ENCODE results near the gene AIF1L.

GRCh38 chr9:130041570-130042830 lies 989 bp downstream of the FNBP1 start:
- PRO-cap, 2 experiments, result no peak in any of the 2 experiments

DNA sequence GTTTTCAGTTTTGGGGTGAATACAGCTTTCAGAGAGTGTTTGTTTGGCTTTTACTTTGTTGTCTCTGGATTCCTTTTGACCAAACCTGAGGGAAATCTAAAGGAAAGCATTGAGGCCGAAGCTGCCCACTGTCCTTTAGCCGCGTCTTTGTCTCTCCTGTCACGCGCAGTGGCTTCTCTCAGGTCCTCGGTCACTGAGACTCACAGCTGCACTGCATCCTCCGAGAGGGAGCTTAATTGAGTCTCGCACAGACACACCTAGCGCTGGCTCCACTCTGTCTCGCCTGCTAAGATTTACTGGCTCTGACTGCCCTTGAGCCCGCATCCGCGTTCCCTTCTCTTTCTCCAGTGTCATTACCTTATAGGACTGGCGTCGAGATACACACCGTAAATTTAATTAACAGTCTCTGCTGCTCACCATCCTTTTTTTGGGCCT lies 58.0 kb downstream of the GPR107 start:
- PRO-cap, 2 experiments, result no peak in any of the 2 experiments

DNA sequence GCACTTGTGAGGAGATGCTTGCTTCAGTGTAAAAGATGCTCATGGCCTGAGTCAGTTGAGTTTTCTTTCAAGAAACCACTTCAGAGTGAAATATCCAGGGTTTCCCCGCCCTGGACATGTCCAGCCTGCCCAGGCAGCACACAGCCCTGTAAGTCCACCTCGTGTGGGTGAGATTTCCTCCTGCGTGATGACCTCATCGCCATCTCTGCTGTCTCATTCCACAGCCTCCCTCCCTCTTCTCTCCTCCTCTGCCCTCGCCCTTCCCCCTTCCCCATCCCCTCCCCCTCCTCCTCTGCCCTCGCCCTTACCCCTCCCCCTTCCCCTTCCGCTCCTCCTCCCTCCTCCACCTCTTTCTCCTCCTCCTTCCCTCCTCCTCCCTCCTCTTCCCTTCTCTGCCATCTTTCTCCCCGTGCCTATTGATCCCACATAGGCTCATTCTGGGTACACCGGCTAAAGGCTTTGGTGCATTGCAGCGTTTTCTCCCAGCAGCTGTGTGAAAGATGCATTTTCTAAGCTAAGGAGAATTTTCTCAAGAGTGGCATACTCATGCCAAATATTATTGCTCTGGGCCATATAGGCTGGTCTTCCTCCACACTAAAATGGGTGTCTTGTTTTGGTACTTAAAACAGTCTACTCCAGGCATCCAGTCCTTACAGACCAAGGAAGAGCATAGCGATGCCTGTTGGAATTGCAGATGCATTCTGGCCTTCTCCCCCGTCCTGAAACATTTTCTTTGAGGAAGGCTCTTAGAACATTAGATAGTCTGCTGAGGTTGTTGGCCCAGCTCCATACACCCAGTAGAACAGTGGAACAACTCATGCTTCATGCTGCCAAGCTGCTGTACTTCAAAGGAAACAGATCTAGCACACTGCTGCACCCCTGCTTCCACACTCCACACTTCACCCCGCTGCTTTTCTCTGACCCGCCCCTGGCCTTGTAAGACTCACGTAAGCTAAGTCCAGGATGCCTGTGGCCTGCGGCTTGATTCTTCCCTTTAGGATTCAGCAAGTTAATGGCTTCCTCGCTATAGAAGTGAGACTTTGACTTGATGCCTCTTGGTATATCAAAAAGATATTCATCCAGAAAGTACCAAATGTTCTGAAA lies 33.7 kb upstream of the NCS1 start:
- PRO-cap, 2 experiments, result no peak in any of the 2 experiments

DNA sequence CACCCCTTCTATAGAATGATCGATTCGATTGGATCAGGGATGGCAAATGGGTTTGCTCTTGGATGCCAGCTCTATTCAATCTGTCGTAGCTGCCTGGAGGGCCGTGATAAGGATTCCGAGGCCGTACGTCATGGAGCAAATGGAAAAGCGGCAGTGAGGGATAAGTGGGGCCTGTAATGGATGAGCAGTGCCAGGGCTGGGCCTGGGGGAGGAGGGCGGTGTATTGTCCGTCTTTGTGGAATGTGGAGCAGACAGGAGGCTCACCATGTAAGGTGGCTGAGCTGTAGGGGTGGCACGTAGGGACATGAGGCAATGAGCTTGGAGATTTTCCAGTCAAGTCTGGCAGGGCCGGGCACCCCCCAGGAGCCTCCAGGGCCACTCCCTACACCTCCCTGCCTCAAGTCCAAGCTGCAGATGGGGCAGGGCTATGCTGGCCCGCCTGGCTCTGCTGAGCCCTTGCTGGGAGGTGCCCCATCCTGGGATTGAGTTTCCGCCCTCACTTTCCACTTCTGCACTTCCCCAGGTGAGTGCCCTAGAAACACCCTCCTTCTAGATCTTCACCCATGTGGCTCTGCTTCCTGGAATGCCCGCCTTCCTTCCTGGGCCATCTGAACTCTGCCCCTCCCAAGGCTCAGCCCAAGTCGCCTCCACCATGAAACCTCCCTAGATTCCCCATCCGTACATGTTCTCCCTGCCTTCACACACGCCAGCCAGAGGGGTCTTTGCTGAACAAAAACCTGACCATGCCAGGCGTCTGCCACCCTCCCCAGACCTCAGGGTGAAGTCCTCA lies 29.3 kb downstream of the NCS1 start:
- PRO-cap, 2 experiments, result no peak in any of the 2 experiments

- PRO-cap, 2 experiments, result no peak in any of the 2 experiments
These were observed 43.3 kb upstream of the FUBP3 start for GRCh38 chr9:130535900-130536708.

DNA sequence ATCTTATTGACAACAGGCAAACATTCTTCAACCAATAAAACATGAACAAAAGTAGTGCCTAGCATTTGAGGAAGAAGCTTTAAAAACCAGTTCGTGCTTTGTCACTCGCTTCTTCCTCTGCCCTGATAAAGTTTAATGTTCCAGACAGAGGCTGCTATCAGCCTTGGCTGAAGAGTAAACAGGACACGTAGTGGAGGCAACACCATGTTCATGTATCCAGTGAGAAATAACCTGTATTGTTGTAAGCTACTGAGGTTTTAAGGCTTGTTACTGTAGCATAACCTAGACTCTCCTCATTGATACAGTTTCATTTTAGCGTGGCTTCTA lies 3.2 kb upstream of the FUBP3 start:
- PRO-cap, 2 experiments, result no peak in any of the 2 experiments

GRCh38 chr9:130626243-130626775 lies 38.1 kb upstream of the PRDM12 start:
- PRO-cap, 2 experiments, result no peak in any of the 2 experiments

DNA sequence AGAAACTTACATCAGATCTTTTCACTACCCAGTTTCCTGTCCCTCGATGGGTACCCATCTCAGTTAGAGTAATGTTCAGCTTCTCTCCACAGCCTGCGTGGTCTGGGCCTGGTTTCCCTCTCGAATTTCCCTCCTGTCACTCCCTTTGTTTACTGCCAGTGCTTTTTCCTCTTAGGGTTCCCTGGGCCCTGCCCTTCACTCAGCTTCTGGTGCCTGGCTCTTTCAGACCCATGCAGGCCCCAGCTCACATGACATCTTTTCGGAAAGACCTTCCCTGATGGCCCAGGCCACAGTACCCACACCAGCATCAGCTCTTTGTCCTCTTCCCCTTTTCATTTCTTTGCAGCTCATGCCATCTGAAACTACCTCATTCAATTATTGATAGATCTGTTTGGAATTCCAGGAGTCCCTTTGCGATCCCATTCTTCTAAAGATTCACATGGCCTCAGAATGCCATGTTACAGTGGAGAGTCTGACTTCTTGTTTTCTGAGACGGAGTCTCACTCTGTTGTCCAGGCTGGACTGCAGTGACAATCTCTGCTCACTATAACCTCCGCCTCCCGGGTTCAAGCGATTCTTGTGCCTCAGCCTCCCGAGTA lies 68.1 kb upstream of the ABL1 start:
- PRO-cap, 2 experiments, result no peak in any of the 2 experiments

GRCh38 chr9:130794306-130795026 lies 40.6 kb upstream of the ABL1 start:
- PRO-cap, 2 experiments, result no peak in any of the 2 experiments

GRCh38 chr9:130798872-130799554 lies 36.0 kb upstream of the ABL1 start:
- PRO-cap, 2 experiments, result no peak in any of the 2 experiments

GRCh38 chr9:130872337-130873656 lies 23.8 kb downstream of the QRFP start:
- PRO-cap, 2 experiments, result no peak in any of the 2 experiments

GRCh38 chr9:130939580-130940230 lies 658 bp upstream of the FIBCD1 start:
- PRO-cap, 2 experiments, result no peak in any of the 2 experiments

- PRO-cap, 2 experiments, result peak in 2 of 2 experiments; most common plus-strand start chr9:131096531 (in 2)
These were observed at the start of gene AIF1L for GRCh38 chr9:131096042-131096714. TSS of gene AIF1L (plus strand) at chr9:131096531.

DNA sequence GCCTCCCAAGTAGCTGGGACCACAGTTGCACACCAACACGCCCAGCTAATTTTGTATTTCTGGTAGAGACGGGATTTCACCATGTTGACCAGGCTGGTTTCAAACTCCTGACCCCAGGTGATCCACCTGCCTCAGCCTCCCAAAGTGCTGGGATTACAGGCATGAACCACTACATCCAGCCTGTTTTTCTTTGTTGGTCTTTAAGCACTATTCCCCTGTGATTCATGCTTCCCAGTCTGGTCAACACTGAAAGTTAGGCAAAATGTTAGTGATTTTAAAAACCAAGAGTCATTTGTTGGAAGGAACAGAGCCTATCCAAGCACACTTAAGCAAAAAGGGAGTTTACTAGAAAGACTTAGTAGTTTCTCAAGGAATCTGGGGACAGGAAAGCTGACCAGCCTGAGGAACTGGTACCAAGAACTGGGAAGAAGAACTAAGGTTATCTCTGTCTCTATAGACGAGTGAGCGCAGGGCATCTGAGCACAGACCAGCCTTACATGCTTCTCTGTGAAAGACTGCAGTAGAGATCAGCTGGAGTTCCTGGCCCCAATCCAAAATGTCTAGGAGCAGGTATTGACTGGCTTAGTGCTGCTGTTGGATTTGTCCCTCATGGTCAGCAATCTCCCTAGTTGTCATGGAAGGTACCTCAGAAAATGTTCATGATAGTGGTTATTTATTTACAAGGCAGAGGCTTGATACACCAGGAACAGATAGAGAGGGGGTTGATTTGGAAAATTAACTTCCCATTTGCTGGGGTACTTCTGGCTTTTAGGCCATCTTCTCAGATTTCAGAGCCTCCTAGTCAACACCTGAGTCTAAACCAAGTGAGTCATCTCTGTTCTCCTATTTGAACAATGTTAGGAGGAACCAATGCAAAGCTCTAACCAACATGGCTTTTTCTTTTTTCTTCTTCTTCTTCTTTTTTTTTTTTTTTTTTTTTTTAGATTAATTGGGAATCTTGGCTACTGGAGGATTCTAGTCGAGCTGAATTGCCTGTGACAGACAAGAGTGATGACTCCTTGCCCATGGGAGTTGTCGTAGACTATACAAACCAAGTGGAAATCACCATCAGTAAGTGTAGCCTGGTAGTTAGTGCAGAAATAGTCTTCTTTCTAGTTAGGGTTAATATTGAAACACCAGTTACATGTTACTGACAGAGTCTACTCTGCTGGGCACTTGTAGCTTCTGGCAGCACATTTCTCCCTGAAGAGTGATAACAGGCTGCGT lies 13.4 kb downstream of the NUP214 start:
- PRO-cap, 2 experiments, result no peak in any of the 2 experiments

DNA sequence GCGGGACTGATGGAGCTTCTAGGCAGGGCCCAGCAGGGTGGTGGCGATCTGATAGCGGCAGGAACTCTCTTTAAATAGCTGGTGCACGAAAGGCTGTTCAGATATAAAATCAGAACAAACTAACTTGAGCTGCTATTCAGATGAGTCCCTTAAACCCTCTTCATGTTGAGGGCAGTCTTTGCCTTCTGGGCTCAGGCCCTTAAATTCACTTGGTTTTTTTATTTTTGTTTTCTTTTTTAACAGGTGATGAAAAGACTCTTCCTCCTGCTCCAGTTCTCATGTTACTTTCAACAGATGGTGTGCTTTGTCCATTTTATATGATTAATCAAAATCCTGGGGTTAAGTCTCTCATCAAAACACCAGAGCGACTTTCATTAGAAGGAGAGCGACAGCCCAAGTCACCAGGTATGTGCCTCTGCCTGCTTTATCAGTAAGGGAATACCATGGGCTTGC lies 14.9 kb downstream of the NUP214 start:
- PRO-cap, 2 experiments, result no peak in any of the 2 experiments

DNA sequence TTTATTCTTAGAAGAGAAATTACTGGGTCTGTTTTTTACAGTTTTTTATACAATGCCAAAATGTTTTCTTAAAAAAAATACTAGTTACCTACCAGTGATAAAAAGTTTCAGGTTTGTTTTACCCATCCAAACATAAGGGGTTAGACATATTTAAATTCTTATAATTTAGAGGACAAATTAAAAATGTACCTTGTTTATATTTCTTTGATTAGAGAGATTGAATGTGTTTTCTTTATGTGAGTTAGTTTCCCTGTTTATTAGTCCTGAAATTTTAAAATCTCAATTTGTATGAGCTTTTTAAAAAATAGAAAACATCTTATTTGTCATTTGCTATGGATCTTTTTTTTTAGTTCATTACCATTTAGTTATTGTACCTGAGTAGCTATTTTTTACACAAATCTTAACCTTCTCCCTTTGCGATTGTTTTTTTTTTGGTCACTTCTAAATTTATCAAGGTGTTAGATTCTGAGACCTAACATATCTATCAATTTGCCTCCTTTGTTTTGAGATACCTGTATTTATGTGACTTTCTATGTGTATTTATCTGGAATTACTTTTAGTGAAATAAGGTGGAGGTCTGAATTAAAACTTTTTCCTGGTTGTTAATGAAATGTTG lies 18.1 kb downstream of the NUP214 start:
- PRO-cap, 2 experiments, result no peak in any of the 2 experiments

DNA sequence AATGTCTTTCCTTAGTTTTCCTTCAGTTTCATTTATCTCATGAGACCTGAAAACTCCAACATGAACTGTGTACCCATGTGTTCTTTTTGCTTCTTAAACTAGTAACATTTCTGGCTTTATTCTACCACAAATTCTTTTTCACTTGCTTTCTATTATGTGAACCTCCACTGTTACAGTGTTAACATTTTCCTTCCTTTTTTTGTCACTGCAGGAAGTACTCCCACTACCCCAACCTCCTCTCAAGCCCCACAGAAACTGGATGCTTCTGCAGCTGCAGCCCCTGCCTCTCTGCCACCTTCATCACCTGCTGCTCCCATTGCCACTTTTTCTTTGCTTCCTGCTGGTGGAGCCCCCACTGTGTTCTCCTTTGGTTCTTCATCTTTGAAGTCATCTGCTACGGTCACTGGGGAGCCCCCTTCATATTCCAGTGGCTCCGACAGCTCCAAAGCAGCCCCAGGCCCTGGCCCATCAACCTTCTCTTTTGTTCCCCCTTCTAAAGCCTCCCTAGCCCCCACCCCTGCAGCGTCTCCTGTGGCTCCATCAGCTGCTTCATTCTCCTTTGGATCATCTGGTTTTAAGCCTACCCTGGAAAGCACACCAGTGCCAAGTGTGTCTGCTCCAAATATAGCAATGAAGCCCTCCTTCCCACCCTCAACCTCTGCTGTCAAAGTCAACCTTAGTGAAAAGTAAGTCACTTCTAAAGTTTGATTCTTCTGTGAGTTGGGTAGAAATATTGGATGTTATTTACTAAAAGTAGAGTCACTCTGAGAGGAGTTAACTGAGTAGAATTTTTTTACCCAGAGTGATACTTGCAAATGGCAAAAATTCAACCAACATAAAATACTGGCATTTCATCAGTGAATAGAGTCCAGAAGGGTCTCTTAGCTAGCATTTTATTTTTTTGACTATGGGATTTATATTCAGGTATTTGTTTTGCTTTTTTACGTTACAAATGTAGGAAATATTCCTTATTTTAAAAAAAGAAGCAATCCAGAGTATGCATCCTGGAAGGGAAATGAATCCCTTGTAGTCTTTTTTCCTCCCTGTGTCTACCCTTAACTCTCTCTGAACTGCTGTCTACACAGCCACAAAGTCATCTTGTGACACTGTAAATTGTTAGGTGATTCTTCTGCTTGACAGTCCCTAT lies 19.1 kb downstream of the NUP214 start:
- PRO-cap, 2 experiments, result no peak in any of the 2 experiments

- PRO-cap, 2 experiments, result no peak in any of the 2 experiments
These were observed 42.2 kb downstream of the FAM78A start for GRCh38 chr9:131234043-131234606.

GRCh38 chr9:131235124-131236249 lies 40.8 kb downstream of the FAM78A start:
- PRO-cap, 2 experiments, result no peak in any of the 2 experiments

DNA sequence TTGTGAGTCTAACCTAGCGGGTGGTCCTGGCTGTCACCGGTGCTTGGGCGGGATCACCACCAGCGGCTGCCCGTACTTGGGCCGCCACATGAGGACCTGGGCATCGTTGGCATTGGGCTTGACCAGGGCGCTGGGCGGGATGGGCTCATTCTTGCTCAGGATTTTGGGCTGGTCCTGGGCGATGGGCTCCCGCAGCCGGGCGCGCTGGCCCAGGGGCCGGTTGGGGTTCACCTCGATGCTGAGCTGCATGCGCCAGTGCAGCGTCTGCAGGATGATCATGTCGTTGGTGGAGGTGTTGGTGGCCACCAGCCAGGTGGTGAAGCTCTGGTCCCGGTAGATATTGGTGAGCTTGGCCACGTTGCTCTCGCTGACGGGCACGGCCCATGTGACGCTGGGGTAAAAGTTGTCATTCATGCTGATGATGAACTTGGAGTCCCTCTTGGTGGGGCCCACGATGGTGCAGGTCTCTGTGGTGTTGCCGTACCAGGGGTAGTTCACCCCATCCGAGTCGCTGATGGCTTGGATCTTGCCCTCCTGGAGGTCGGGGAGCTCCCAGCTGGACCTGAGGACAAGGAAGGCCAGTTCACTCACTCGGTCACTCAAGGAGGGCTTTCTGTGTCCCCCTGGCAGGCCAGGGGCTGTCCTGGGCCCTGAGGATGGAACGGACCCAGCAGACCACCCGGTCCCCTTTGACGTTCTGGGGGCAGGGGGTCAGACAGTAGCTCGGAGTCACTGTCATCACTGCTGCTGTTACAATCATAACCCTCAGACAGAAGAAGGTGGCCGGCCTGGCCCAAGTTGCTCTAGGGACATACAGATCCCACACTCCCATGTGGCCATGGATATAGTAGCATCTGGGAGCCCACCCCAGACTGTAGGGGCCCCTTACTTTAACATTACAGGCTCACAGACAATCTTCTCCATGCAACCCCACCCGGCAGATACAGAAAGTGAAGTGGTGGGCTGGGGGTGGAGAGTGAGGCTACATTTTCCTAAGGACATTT lies 15.2 kb downstream of the FAM78A start:
- PRO-cap, 2 experiments, result no peak in any of the 2 experiments

Measured in psoas muscle (tissue), 2 donors.